ENCODE measurements around a stretch of chr9.

DNA sequence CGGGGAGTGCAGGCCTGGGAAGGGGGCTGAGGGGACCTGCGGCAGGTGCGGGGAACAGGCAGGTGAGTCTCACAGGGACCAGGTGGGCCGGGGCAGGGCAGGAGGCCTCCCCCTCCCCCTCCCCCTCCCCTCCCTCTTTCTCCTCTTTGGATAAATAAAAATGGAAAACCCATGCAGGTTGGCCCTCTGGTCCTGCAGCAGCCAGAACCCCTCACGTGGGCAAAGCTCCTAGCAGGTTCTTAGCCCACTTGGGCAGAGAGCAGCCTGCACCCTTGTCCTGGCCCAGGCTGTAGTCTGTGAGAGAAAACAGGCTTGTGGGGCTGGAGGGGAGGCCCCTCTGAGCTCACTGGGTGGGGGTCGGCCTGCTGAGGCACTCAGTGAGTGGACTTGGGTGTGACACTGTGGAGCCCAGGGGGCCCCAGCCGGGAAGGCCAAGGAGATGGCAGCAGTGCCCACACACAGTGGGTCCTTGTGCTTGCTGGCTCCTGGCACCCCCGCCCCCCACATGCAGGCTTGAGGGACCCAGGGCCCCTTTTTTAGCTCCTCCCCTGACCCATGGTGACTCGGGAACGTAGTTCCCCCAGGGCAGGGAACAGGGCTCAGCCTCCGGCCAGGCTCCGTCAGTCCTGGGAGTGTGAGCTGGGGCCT lies 39.9 kb upstream of the CACNA1B start:
- RRBS, result 95% methylated on average over 2 of the region's 12 CpGs

DNA sequence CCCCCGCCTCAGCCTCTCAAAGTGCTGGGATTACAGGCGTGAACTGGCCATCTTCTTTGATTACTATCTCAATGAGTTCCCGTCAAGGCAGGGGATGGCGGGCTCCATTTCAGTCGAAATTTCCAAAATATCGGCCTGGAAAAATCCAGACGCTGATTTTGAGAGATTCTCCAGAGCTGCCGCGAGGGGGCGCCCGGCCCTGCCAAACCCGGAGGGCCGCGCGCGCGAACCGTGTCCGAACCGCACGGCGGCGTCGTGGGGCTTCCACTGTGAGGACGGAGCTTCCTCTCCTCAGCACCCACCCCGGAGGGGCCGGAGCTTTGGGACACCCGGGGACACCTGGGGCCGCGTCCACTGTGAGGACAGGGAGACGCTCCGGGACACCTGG lies 269.9 kb downstream of the CACNA1B start:
- RRBS, result 34% methylated on average over 3 of the region's 32 CpGs